ENCODE data around the gene GCM2.

DNA sequence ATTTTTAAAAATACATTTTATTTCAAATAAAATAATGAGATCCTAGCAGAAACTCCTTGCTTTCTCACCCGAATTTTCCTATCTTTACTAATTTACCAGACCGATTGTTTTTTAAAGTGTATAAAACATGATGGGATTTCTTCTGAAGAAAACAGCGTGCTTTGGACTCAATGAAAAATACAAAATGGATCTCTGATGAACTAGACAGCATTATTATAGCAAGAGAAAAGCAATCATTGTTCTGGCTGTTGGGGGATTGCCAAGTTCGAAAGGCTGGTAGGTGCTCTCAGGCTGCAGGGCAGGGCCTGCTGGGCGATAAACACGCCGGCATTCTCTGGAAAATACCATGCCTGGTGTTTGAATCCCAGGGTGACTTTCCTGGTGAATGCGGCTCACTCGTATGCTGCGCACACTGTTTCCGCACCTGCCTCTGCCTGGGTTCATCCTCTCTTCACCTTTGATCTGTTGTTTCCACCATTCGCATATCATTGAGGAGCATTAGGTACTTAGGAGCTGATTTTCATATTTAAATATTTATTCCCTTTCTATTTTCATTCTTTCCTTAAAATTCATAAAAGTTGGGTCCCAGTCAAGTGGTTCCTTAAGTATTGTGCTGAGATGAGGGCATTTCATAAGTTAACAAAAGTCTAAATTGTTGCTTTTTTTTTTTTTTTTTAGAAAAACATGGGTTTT lies 37.4 kb downstream of the GCNT2 start:
- PRO-cap = no peak

GRCh38 chr6:10559166-10560064 lies 38.3 kb downstream of the GCNT2 start:
- PRO-cap = no peak

- PRO-cap = no peak
These were observed 61.7 kb downstream of the GCNT2 start for GRCh38 chr6:10582960-10583159.

DNA sequence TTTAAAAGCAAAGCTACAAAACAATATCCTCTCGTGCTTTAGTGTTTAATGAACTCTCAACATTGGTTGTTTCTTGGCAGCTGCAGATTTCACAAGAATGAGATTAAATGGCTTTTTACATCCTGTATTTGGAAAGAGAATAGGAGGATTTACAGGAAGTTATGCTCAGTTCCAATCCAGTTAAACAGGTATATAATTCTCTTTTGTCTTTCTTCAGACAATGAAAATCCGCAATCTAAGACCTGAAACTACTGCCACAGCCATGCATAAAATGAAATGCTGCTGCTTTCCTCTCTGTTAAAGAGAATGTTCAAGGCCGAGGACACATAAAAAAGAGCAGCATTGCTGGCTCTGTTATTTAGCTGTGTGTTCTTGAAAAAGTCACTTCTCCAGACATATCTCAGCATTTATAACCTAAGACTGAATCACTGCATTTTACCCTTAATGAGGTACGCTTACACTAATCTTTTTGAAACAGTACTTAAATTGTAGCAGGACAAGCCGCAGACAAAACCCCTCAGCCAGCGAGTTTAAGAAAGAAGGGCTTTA lies 3.6 kb downstream of the C6orf52 start:
- PRO-cap = no peak

DNA sequence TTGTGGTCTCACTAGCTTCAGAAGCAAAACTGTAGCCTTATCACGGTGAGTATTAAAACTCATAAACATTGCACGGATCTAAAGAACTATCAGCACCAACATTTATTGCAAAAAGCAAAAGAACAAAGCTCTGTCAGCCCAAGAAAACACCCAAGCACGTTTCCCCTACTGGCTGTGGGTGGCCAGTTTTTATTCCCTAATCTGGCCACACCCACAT lies 3.5 kb upstream of the TMEM14C start:
- PRO-cap = no peak

GRCh38 chr6:10792095-10792807 lies 44.6 kb downstream of the TMEM14B start:
- PRO-cap = no peak

- PRO-cap = no peak
These were observed 1.1 kb downstream of the MAK start for GRCh38 chr6:10837205-10837581.

DNA sequence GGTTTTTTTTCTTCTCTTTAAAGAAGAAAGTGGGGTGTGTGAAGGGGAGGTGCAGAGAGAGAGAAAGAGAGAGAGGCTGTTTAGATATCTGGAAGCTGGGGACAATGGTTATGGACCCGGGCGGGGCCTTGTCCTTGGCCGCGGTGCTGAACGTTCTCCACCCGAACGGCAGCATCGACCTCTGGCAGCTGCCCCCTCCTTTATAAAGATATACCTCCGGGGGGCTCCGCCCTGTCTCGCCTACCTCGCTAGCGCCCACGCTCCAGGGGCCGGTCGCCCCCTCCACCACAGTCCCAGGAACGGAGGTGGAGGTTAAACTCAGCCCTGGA lies at the start of gene GCM2:
TSS of gene GCM2 (minus strand) at position 176 of the 329 bp plus-strand sequence.
- PRO-cap = no peak

GRCh38 chr6:10887419-10888026 lies 671 bp downstream of the SYCP2L start:
- PRO-cap = no peak

GRCh38 chr6:11026177-11026843 lies 17.8 kb downstream of the ELOVL2 start:
- PRO-cap = no peak

DNA sequence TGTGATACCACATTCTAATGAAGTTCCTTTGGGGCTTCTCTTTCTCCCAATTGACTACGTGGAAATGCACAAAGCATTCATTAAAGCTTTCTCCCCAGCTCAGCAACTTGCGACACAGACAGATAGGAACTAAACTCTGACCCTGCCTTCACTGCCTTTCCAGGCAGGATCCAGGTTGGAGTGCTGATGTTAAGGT lies 23.1 kb upstream of the ELOVL2 start:
- PRO-cap = no peak

DNA sequence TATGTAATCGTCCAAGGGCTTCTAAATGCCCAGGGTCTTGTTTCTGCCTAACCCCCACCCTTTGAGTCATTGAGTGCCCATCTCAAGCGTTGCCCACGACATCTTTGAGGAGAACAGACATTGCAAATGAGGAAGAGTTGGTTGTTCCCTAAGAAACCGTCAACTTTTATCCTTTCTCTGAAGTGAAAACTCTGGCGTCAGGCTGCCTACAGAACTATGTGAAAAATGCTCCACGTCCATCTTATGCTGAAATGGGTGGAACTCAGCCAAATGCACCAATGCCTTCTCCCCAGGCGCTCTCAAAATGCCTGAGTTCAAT lies 37.6 kb downstream of the NEDD9 start:
- PRO-cap = no peak

DNA sequence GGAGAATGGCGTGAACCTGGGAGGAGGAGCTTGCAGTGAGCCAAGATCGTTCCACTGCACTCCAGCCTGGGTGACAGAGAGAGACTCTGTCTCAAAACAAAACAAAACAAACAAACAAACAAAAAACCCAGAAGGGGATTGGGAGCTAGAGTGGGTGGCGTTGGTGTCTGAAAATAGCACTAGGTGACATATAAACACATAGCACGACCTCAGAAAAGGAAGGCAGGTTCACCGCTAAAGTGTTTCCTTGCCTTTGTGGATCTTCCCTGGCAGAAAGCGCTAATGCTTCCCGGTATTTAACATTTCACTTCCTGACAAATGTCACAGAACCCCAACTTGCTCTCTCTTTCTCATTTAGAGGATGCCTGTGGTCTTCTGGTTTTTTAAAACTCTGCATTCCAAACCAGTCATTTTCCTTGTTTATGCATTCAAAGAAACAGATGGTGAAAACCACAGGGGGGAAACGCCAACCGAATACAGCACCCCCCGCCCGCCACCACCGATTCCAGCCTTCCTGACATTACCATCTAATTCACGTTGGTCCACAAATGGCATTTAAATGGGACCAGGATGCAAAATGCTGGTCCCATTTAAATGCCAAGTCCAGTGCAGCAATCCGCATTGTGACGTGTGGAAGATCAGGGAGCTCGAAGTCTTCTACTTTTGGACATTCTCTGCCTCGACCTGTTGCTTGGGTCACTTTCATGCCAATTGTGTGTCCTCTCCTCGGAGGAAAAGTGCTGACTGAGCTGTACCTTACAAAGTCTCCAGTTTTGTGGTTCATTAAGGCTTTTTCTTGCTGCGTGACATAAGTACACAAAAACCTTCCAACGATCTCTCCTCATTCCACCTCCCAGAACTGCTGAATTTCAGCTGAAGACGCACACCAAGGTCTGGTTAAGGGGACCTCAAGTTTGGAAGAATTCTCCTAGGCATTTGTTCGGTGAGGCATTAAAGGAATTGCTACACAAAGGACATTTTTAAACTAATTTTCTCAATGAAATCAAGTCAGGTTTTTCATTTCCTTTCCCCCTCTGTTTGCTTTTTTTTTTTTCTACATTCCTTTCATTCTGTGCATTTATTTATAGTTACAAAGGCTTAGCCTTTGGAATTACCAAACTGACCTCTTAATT lies 35.9 kb downstream of the NEDD9 start:
- PRO-cap = no peak

DNA sequence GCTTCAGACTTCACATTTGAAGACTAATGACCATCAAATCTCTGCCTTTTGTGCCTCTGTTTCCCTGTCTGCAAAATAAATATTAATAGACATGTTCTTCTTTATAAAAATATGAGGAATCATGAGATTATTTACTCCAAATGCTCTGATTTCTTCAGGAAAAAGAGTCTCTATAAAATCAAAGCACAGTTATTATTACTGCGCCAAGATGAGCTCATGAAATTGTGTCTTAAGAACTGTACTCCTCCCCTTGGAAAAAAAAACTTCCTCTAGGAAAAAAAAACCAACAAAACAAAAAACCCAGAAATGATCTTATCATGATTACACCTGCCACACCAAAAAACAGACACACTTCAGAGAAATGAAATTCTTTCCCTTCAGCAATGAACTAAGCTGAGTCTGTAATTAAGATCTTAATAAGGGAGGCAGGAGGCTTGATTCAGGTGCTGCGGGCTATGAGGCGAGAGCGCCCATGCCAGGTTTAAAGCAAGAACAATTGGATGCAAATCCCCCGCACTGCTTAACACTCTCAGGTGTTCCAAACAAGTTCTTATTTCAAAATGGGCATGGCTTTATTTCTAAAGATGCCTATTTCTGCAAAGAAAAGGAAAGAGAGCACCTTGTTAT lies 9.1 kb downstream of the NEDD9 start:
- PRO-cap = no peak

GRCh38 chr6:11224151-11224930 lies 8.1 kb downstream of the NEDD9 start:
- PRO-cap = no peak

DNA sequence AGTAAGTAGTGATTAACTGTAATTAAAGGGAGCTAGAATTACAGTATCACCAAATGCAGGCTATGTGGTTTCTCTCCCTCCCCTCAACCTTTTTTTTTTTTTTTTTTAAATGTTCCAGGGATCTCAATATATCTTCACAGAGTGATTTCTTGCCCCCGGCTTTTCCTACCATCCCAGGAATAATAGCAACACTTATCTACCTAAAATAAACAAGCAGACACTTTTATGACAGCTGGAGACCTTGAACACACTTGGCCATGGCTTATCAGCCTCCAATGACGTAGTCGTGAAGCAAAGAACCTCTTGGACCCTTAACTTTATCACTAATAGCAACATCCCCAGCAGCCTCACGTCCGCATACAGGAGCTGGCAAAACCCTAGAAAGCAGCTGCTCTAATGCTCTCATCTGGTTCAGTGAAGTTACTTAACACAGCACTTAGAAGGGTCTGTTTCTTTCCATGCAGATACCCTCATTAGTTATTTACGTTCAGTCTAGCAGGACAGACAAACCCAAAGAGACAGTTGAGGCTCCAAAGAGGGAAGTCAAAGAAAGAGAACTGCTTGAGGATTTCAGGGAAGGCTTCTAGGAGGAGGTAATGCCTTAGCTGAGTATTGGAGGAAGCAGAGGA lies 37.9 kb upstream of the NEDD9 start:
- PRO-cap = bidirectional peak, plus-strand start at position 358 of the sequence, minus-strand start at position 181 of the sequence

DNA sequence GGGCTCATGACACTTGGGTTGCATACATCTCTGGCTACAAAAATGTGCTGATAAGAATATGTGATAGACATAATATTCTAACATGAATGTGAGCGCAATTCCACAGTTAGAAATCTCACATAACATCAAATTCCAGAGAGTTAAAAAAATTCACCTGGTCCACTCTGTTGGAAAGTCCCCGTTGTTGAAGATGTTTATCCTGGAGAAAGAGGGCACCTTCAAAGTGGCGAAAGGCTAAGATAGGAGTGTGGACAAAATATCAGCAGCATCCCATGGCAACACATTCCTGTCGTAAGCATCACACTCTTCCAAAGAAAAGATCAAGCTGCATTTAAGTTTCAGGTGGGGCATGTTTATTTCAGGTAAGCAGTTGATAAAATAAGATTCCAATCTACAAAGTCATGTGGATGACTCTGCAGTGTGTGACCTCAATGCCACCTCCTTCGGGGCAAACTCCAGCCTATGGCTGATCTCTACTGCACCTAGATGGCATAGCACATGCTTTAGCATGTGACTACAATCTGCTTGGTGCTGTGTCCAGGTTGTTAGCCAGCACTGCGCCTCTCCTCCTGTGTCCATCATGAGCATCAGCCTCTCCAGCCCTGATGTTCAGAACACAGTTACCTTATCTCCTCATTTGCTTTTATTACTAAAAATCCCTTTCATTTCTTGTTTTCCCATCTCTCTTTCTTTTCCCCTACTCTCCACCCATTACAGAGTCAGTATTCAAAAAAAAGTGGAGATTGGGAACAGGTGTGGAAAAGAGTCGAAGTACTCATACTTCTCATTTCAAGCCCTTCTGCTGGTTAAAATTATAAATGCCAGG lies 111.9 kb upstream of the NEDD9 start:
- PRO-cap = bidirectional peak, plus-strand start at position 555 of the sequence, minus-strand start at position 284 of the sequence

DNA sequence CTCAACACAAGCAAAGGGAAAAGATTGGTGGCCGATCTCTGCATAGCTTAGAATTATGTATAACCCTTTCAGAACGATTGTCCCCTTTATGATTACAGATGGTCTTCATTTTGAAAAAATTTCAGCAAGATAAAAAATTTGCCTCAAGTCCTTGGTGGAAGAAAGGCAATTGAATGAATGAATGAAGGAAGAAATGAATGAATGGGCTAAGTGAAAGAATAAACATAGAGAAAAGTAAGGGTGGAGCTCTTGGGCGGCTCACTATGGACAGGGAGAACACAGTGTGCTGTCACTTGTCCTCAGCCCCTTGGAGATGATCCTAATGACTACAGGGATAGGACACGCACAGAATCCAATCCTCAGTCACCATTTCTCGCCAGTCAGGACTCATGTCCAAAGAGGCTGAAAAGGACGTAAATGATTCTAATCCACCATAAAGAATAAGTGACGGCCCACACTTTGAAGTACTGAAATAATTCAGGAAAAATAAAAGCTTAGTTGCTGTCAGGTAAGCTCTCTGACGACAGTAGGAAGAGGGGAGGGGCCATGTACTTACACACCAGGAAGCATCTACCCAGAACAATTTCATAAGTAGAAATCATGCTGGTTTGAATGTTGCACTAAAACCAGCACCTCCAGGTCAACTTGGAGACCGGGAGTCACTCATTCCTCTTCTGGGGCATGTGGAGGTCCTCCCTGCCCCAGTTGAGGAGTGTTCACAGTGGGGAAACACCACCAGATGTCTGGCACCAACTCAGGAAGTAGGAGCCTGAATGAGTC lies 149.0 kb upstream of the NEDD9 start:
- PRO-cap = no peak

GRCh38 chr6:11430022-11430607 lies 107.4 kb upstream of the TMEM170B start:
- PRO-cap = no peak

DNA sequence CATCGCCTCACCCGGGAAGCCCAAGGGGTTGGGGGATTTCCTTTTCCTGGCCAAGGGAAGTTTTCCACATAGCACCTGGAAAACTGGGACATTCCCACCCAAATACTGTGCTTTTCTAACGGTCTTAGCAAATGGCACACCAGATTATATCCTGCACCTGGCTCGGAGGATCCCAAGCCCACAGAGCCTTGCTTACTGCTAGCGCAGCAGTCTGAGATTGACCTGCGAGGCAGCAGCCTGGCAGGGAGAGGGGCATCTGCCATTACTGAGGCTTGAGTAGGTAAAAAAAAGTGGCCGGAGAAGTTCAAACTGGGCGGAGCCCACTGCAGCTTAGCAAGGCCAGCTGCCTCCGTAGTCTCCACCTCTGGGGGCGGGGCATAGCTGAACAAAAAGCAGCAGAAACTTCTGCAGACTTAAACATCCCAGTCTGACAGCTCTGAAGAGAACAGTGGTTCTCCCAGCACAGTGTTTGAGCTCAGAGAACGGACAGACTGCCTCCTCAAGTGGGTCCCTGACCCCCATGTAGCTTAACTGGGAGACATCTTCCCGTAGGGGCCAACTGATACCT lies 85.5 kb upstream of the TMEM170B start:
- PRO-cap = no peak